Keratinocyte (primary cell): ENCODE results near the gene RIMKLB.

DNA sequence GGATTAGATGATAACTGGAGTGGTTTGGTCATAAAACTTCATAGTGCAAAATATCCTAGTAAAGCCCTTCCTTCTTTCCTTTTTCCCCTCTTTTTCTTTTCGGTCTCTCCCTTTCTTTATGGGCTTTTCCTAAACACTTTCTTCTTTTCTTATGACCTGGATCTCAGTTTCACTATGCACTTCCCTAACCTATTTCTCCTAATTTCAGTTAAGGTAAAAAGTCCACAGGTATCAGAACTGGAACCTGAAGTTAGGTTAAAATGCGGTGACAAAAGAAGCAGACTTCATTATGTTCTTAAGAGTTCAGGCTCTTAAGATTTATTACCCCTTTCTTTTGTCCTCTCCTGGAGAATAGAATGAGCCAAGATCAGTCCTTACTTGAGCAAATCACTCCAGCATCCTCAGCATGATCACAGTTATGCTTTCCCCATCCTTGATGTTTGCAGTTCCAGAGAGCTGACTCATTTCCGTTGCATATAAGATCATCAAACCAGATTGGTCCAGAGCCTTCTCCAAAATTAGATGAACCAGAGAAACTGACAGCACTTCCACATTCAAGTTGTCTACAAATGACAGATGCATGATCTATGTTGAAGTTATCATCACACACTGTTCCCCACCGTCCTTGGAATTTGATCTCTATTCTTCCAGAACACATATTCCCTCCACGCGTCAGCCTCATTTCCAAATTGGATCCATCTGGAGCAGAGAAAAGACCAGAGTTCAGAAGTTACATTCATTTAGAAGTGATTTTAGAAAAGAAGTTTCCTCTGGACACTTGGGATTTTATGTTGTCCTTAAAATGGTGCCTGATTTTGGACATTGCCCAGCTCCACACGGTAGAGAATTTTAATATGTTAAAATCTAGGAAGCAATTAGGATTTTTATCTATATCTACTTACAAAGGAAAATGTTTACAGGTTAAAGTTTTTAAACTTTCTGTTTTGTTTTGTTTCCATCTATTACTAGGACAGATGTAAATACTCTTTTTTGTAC, 4.8 kb downstream of the CD163 start:
CAGE:
- cytosol, long polyA minus RNA, result no peak
- cytosol, long polyA plus RNA, result no peak
- long polyA plus RNA, result no peak
- nucleus, long polyA minus RNA, result no peak
- nucleus, long polyA plus RNA, result no peak

DNA sequence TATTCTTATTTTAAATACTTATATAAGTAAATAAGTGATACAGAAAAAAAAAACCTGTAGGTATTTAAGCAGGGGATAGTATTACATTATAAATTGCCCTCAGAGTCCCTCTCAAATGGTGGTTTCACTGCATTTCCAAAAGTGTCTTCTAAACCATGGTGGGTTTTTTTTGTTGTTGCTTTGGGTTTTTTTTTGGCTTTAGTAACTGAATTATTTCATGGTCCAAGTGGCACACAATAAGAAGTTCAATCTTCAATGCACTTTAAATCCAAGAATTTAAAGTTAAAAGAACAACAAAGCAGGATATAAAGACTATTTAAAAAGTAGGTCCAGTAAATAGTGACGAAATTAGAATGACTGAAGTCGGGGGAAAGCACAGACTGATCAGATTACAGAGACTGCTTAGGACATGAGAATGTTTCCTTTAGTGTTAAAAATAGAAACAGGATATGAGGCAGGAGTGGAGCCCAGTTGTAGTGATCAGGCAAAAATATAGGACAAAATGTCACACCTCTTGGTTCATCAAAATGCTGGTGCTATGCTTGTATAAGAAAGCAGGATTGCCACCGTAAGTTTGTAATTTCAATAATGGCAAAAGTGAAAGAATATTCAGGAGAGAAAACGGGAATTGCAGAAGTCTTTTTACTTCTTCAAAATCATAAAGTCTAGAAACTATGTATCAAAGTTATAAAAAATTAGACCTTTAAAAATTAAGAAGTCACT, 52.1 kb upstream of the CD163 start:
CAGE:
- cytosol, long polyA minus RNA, result no peak
- cytosol, long polyA plus RNA, result no peak
- long polyA plus RNA, result no peak
- nucleus, long polyA minus RNA, result no peak
- nucleus, long polyA plus RNA, result no peak

GRCh38 chr12:7637899-7638523, 27.7 kb downstream of the APOBEC1 start:
CAGE:
- cytosol, long polyA minus RNA, result no peak
- cytosol, long polyA plus RNA, result no peak
- long polyA plus RNA, result no peak
- nucleus, long polyA minus RNA, result no peak
- nucleus, long polyA plus RNA, result no peak

DNA sequence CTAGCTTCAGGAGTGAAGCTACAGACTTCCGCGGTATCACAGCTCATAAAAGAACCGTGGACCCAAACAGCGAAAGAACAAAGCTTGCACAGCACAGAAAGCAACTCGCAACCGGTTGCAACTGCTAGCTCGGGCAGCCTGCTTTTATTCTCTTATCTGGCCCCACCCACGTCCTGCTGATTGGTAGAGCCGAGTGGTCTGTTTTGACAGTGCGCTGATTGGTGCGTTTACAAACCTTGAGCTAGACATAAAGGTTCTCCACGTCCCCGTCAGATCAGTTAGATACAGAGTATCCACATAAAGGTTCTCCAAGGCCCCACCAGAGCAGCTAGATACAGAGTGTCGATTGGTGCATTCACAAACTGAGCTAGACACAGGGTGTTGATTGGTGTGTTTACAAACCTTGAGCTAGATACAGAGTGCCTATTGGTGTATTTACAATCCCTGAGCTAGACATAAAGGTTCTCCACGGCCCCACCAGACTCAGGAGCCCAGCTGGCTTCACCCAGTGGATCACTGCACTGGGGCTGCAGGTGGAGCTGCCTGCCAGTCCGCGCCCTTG, 4.4 kb upstream of the CLEC4C start:
CAGE:
- cytosol, long polyA minus RNA, result no peak
- cytosol, long polyA plus RNA, result no peak
- long polyA plus RNA, result no peak
- nucleus, long polyA minus RNA, result no peak
- nucleus, long polyA plus RNA, result no peak

DNA sequence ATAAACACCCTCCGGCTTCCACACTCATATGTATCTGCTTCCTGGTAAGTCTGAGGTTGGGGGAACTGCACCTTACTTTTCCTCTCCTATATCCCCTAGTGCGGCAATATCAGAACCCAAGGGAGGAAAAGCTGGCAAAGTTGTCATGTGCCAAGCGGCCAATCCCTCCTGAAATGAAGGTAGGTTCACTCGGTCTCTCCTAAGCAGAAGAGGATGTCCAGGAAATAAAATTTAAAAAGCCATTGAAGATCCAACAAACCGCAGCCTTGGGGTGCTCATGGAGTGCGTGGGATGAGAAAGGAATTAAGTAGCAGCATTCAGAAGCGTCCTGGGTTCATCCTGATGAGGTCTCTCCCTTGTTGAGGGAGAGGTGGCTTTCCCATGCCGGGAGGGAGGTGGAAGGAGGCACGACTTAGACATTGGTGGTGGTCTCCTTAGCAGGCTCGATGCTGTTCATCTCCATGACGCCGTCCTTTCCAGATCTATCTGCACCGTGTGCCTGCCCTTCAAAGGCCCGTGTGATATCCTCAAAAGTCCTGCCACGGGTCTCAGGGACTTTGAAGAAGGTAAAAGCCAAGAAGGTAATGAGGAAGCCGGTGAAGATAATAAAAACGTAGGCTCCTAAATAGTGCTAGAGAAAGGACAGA, 14.9 kb downstream of the SLC2A3 start:
CAGE:
- cytosol, long polyA minus RNA, result no peak
- cytosol, long polyA plus RNA, result no peak
- long polyA plus RNA, result no peak
- nucleus, long polyA minus RNA, result no peak
- nucleus, long polyA plus RNA, result no peak

CAGE:
- cytosol, long polyA minus RNA, result no peak
- cytosol, long polyA plus RNA, result no peak
- long polyA plus RNA, result no peak
- nucleus, long polyA minus RNA, result no peak
- nucleus, long polyA plus RNA, result no peak
These were observed 9.6 kb downstream of the SLC2A3 start for GRCh38 chr12:7926361-7926913.

CAGE:
- cytosol, long polyA minus RNA, result no peak
- cytosol, long polyA plus RNA, result no peak
- long polyA plus RNA, result no peak
- nucleus, long polyA minus RNA, result no peak
- nucleus, long polyA plus RNA, result no peak
These were observed 7.7 kb downstream of the SLC2A3 start for GRCh38 chr12:7928347-7928638.

GRCh38 chr12:7934144-7934415, 1.9 kb downstream of the SLC2A3 start:
CAGE:
- cytosol, long polyA minus RNA, result no peak
- cytosol, long polyA plus RNA, result no peak
- long polyA plus RNA, result no peak
- nucleus, long polyA minus RNA, result no peak
- nucleus, long polyA plus RNA, result no peak

DNA sequence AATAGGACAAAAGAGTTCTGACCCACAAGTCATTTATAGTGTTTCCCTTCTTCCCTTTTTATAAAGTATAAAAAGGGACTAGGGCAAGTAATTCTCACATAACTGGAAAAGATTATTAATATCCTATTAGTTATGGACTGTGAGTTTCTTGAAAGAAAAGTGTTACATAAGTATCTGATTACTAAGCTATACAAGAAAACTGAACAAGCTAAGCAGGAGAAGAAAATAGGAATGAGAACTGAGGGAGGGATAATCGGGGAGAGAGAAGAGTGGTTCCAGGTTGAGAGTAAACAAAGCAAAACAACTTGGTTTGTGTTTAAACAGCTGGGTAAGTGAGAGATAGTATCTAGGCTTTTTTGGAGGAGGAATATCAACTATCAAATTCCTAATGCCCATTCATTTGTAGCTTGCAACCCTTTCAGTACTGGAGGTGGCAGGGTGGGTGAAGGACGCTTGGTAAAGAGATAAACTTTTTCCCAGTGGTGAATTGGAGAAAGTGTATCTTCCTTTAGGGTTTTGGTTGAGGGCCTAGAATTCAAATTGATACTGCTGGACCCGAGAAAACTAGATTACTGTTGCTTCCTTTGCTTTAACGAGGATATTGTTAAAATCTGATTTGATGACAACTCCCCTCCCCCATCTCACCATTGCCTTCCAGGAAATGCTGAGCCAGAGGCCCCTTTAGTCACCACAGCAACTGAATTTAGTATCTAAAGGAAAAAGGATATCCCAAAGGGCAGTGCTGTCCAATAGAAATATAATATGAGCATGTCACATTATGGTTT, 1.9 kb upstream of the SLC2A3 start:
CAGE:
- cytosol, long polyA minus RNA, result no peak
- cytosol, long polyA plus RNA, result no peak
- long polyA plus RNA, result no peak
- nucleus, long polyA minus RNA, result no peak
- nucleus, long polyA plus RNA, result no peak

DNA sequence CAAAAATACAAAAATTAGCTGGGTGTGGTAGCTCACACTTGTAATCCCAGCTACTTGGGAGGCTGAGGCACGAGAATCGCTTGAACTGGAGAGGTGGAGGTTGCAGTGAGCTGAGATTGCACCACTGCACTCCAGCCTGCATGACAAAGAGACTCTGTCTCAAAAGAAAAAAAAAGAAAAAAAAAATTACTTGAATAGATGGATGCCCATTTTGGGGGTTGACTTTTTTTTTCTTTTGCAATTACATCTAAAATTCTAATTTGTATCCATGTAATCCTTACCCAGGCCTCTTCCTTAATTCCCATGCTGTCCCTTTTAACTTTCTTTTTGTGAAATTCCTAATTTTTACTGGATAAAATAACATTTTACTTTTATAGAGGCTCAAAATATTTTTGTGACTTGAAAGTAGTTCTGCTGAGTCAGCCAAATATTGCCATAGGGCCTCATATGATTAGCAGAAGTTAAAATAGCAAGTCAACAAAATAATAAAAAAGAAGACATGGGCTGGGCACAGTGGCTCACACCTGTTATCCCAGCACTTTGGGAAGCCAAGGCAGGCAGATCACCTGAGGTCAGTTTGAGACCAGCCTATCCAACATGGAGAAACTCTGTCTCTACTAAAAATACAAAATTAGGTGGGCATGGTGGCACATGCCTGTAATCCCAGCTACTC, 2.1 kb downstream of the C3AR1 start:
CAGE:
- cytosol, long polyA minus RNA, result no peak
- cytosol, long polyA plus RNA, result no peak
- long polyA plus RNA, result no peak
- nucleus, long polyA minus RNA, result no peak
- nucleus, long polyA plus RNA, result no peak

GRCh38 chr12:8564626-8565223, 24.0 kb upstream of the CLEC4E start:
CAGE:
- cytosol, long polyA minus RNA, result no peak
- cytosol, long polyA plus RNA, result no peak
- long polyA plus RNA, result no peak
- nucleus, long polyA minus RNA, result no peak
- nucleus, long polyA plus RNA, result no peak

DNA sequence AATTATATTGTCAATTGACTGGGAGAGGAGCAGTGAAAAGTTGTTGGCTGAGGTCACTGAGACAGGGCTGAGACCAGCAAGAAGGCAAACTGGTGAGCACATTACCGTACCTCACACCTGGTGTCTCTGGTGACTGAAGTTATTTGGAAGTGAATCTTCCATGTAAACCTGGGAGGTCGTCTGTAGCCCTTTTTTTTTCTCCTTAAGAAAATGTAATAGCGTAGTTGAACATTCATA, 1.1 kb upstream of the RIMKLB start:
CAGE:
- cytosol, long polyA minus RNA, result no peak
- cytosol, long polyA plus RNA, result no peak
- long polyA plus RNA, result no peak
- nucleus, long polyA minus RNA, result no peak
- nucleus, long polyA plus RNA, result no peak

DNA sequence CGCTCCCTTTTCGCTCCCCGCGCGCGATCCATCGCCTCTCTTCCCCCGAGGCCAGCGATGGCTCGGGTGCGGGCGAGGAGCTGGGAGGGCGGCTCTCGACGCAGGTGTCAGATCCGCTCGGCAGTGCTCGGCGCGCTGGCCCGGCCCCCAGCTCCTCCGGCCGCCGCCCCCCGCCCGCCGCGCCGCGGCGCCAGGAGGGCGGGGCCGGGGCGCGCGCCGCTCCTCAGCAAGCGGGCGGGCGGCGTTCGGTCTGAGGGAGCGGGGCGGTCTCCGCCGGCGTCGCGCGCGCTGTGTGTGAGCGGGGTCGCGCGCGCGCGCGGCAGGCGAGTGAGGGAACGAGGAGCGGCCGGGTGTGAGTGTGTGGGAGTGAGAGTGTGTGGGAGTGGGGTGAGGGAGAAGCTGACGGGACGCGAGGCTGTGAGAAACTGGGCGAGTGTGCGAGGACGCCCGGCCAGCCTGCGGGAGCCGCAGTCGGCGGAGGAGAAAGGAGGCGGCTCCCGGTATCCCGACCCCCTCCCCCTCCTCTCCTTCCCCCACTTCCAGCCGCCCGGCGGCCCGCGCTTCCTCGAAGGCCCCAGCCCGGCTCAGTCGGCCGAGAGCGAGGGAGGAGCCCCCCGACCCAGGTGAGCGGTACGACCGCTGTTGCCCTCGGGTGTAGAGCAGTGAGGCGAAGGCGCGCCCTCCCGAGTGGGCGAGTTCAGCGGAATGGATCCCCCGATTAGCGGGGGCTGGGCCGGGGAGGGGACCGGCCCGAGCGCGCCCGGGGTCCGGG, at the start of gene RIMKLB:
Gene RIMKLB, plus strand, starts transcription at position 317 of the 772 bp plus-strand sequence.
CAGE:
- cytosol, long polyA minus RNA, result start-site peak on the plus strand centred at position 326 of the sequence, 59 bp wide, 31 reads
- cytosol, long polyA plus RNA, result no peak
- long polyA plus RNA, result start-site peak on the plus strand centred at position 357 of the sequence, 92 bp wide, 304 and 140 reads in 2 replicates
- nucleus, long polyA minus RNA, result no peak
- nucleus, long polyA plus RNA, result start-site peak on the plus strand centred at position 320 of the sequence, 226 bp wide, 357 and 297 reads in 2 replicates

CAGE:
- cytosol, long polyA minus RNA, result no peak
- cytosol, long polyA plus RNA, result no peak
- long polyA plus RNA, result no peak
- nucleus, long polyA minus RNA, result no peak
- nucleus, long polyA plus RNA, result no peak
These were observed 23.8 kb upstream of the PHC1 start for GRCh38 chr12:8890486-8890880.

DNA sequence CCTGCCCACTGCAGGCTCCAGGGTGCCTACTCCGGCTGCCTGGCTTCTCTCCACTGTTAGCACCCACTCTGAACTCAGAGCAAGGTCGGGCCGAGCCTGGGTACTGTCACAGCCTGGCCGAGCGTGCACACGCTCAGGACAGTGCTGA, 50.5 kb downstream of the A2M start:
CAGE:
- cytosol, long polyA minus RNA, result no peak
- cytosol, long polyA plus RNA, result no peak
- long polyA plus RNA, result no peak
- nucleus, long polyA minus RNA, result no peak
- nucleus, long polyA plus RNA, result no peak

DNA sequence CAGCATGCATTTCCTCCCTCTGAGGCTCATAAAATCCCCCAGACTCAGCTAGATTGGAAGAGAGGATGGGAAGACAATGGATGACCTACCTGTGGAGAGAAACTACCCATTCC, 50.1 kb downstream of the A2M start:
CAGE:
- cytosol, long polyA minus RNA, result no peak
- cytosol, long polyA plus RNA, result no peak
- long polyA plus RNA, result no peak
- nucleus, long polyA minus RNA, result no peak
- nucleus, long polyA plus RNA, result no peak

DNA sequence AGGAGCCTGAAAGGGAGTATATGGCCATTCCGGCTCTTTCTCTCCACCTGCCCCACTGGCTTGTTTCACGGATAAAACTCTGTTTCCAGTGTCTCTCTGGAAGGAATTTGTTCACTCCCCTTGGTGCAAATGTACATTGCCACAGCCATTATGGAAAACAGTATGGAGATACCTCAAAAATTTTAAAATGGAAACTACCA, 23.3 kb downstream of the A2M start:
CAGE:
- cytosol, long polyA minus RNA, result no peak
- cytosol, long polyA plus RNA, result no peak
- long polyA plus RNA, result no peak
- nucleus, long polyA minus RNA, result no peak
- nucleus, long polyA plus RNA, result no peak

DNA sequence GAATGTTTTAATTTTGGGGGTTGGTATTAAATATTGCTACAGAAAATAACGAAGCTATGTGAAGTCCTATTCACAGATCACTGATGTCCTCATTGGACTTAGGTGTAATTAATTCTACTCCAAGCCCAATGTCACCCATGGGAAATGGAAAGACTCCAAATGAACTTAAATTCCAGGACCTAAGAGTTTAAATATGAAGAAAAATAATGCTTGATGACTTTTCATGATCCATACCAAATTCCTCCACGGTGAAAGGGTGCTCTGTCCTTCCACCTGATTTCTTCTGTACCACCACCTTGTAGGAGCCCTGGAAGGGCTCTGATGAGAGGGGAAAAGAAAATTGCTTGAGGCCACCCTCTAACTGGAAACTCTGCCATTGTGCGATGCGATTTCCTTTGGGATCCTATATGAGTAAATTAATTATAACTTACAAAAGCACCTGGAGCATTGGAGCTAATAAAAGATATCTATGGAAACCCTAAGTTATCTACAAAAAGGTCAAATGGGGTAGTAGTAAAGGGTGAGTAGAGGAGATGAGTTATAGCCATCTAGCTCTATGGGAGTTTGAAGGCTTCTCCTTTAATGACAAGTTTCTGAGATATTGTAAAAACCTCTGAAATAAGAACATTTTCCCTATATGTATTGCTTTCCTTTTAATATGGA, 6.0 kb downstream of the A2M start:
CAGE:
- cytosol, long polyA minus RNA, result no peak
- cytosol, long polyA plus RNA, result no peak
- long polyA plus RNA, result no peak
- nucleus, long polyA minus RNA, result no peak
- nucleus, long polyA plus RNA, result no peak

CAGE:
- cytosol, long polyA minus RNA, result no peak
- cytosol, long polyA plus RNA, result no peak
- long polyA plus RNA, result no peak
- nucleus, long polyA minus RNA, result no peak
- nucleus, long polyA plus RNA, result no peak
These were observed 43.3 kb downstream of the PZP start for GRCh38 chr12:9164788-9165340.

DNA sequence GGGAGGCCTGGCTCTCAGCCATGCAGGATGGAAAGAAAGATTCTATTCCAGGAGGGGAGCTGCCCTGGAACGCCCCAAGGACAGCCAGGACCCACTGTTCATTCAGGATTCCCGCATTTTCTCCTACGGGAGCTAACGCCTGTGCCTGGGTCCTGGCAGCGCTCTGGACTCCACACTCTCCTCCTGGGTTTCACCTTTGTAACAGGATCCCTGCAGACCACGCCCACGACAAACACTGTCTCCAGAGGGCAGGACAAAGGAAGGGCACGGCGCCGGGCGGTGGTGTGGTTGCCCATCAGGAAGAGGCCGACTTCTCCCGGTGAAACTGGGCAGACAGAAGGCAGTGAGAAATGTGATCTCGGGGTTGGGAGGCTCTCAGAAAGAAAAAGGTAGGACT, 189.3 kb downstream of the KLRB1 start:
CAGE:
- cytosol, long polyA minus RNA, result no peak
- cytosol, long polyA plus RNA, result no peak
- long polyA plus RNA, result no peak
- nucleus, long polyA minus RNA, result no peak
- nucleus, long polyA plus RNA, result no peak